Aorta (tissue), 1 donor: ENCODE measurements around the gene CA5A.

- PRO-cap, result no peak
Measured at GRCh38 chr16:87404610-87405230, 12.6 kb downstream of the MAP1LC3B start.

DNA sequence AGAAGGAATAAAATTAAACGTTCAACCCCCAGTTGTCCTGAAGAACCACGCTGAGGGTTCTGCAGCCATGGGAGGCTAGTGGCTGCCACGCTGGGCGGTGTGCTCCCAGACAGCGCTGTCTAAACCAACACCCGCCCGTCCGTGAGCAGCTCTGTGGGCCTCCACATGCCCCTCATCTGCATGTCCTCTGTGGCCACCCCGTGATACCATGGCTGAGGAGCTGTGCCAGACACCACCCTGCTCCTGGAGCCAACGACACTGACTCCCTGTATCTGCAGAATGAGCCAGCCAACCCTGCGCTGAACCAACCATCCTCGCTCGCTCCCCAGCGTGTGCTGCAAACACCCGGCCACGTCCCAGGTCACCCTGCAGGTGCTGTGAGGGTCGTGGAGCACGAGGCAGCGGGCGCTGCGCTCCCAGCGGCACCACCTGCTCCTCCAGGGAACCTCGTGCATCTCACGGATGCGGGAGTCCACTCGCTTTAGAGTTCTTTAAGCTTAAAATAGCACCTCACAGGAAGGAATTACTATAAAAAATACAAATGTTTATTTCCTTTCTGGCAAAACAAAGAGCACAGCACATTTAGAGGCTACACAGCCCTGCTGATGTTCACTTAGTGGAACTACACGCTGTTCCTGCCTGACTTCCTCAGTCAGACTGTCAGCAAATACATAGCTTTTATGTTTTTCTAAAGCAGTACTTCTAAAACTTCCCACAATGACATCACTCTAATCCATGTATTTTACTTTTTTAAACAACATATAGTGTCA is 43.3 kb downstream of the MAP1LC3B start:
- PRO-cap, result no peak

GRCh38 chr16:87497095-87497738 is 4.4 kb upstream of the ZCCHC14 start:
- PRO-cap, result no peak

DNA sequence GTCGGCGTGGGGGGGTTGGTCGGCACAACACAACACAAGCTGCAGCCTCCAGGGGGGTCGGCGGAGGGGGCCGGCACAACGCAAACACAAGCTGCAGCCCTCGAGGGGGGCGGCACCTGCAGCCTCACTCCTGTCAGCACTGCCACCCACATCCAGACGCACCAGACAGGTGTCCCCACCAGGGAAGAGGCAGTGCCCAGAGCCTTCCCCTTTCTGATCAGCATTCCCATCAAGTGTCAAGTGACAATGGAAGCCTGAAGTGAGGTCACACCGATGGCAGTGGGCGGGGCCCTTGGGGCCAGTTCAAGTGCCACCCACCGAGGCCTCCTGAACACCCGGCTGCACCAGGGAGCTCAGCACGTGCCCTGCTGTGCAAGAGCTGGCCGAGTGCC is 59.4 kb downstream of the KLHDC4 start:
- PRO-cap, result no peak

- PRO-cap, result no peak
Measured at GRCh38 chr16:87747457-87748135, 18.2 kb downstream of the KLHDC4 start.

DNA sequence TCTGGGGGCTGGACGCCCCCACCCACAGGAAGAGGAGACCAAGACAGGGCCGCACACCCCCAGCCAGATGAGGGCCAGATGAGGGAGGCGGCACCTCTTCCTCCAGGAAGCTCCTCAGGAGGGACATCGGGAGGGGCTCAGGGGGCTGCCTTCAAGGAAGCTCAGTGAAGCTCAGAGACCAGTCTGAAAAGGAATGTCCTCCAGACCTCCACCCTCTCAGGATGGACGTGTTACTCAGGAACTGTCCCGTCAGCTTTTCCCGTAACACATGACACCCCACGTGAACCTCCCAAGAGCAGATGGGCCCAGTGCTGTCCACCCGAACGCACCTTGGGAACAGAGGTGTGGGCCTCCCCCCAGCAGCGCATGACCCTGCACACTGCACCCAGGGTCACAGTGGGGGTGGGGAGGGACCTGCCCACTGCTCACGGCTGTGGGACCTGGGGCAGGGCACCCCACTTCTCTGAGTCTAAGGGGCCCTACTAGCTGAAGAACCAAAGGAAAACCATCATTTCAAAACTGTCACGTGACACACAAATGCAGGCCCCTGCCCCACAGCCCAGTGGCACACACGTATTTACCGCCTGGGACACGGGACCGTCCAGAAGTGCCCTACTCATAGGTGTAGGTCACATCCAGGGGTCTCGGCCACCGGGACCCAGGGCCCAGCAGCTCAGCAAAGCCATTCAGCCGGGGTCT is 21.8 kb downstream of the SLC7A5 start:
- PRO-cap, result no peak

- PRO-cap, result no peak
Measured at GRCh38 chr16:87897479-87898132, 28.3 kb upstream of the SLC7A5 start.

GRCh38 chr16:87936313-87937243 is at the start of gene CA5A:
CA5A (minus strand) TSS chr16:87936529.
- PRO-cap, result no peak

DNA sequence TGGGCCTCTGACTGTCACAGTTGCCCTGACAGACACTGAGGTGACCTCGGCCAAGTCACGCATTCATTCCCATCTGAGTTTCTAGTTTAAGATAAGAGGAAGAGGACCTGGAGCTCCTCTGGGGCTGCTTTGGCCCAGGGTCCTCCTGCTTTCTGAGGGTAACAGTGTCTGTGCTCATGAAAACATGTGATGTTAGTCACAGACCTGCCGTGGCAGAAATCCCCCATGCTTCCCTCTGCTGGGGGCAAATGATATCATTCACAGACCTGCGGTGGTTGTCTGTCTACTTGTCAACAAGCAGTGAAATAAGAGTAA is 35.2 kb downstream of the BANP start:
- PRO-cap, result no peak

- PRO-cap, result no peak
Measured at GRCh38 chr16:88043999-88044635, 92.9 kb downstream of the BANP start.

DNA sequence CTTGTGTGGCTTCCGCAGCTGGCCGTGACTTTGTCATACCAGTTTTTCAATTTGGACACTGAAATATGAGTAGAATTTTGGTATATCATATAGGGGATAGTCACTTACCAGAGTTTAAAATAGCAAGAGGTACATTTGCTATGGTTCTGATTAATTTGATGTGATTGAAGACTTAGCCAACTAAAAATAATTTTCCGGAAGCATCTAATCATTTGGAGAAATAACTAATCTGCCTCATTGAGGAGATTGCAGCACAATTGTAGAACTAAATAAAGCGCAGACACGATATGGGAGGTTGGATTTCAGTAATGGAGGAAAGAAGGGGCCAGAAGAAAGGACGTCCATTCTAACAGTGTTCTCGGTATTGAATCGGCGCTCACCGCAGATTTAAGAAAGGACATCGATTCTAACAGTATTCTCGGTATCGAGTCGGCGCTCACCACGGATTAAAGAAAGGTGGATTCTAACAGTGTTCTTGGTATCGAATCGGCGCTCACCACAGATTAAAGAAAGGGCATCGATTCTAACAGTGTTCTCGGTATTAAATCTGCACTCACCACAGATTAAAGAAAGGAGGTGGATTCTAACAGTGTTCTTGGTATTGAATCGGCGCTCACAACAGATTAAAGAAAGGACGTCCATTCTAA is 97.0 kb downstream of the BANP start:
- PRO-cap, result no peak

DNA sequence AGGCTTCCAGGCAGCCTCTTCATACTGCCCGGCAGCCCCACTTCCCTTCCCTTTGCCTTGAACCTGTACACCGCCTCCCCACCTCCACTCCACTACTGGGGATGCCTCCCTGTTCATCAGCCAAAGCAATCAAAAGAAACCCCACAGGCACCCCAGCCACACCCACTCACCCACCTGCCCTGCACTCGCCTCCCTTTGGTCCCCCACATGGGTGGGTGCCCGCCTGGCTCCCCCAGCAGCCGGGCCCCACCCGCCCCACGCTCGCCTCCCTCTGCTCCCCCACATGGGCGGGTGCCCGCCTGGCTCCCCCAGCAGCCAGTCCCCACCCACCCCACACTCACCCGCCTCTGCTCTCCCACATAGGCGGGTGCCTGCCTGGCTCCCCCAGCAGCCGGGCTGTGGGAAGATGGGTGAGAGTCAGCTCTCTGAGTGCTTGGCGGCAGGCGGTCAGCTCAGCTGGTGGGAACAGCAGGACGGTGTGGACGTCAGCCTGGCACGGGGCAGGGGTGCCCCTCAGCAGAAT is 135.5 kb downstream of the BANP start:
- PRO-cap, result no peak

DNA sequence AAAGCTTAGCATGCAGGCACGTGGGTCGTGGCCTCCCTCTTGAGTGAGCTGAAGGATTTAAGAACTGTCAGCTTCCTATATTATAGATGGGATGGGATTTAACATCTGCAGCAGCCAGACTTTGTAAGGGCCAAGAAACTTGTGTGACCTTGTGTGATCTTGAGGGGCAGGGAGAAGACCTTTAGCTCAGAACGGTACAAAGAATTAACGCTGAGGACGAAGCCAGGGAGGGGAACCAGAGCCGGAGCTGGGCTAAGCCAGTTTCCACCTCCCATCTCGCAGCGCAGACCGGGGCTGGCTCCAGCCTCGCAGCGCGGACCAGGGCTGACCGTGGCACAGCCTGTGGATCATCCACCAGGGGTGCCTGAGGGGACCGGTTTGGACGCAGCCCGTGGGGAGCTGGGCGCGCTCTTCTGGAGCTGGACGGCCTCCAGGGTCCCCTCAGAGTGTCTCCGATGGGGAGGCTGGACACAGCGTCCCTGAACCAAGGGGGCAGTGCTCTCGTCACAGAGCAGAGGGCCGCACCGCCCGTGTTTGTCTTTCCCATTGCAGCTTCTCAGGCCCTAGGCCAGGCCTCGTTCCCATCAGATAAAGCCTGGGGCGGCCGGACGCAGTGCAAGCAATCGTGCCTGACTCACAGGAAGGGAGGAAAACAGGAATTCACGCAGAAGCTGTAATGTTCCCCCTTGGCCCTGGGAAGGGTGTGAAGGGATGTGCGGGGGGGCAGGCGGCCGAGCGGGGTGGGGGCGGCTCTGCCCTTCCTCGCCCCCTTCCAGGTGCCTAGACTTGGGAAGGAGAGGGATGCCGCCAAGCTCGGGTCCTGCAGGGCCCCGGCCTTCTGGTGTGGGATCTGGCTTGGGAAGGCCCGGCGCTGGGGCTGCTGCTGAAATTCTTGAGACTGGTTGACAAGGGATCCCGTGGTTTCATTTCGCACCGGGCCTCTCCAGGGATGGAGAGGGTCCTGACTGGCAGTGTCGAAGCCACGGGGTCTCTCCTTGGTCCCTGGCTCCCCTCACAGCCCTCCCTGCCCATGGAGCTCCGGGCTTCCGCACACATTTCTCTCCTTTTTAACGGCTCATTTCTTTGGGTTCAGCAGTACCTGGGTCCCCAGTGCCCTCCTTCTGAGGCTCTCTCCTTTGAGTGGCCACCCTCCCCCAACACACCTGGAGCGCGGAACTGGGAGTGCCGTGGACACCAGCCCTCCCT is 148.1 kb upstream of the ZNF469 start:
- PRO-cap, result no peak

DNA sequence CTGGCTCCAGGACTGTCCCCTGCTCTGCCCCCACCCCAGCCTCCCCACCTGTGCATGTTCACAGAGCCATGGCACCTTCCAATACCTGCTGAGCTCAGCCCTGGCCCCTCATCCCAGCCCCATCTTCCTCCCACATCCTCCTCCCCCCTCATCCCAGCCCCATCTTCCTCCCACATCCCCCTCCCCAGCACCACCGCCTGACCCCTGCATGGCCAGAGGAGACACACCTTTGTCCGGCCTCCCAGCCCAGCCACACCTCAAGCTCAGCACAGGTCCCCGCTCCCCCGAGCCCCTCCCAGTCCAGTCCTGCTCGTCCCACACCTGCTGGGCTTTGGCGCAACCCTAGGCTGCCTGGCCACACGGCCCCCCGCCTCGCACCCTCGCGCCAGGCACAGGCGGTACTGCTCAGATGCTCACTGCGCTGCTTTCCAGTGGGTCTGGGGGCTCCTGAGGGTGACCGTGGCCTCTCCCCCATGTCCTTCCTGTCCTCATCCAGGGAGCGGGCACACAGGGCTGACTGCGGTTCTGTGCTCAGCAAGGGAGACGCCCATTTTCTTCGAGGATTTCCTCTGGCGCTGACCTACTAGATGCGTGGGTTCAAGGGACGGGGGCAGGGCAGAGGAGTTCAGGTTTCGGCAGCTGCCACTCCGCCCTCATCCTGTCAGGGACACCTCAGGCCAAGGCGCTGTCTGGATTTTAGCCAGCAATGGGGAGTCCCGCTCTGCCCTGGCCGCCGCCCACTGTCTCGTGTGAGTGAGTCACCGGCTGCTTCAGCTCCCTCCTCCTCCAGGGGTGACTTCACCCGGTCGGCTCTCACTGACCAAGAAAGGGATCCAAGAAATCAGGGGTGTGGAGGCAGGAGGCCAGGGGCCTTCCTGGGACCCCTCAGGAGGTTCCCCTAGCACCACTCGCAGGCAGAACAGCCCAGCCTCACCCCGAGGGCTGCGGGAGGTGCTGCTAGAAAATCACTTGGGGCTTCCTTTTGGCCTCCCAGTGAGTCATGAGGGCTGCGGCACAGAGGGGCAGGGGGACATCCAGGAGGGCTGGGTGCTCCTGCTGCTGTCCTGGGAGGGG is 118.0 kb upstream of the ZNF469 start:
- PRO-cap, result no peak

GRCh38 chr16:88451527-88452454 is 1.3 kb upstream of the ZFPM1 start:
- PRO-cap, result no peak

DNA sequence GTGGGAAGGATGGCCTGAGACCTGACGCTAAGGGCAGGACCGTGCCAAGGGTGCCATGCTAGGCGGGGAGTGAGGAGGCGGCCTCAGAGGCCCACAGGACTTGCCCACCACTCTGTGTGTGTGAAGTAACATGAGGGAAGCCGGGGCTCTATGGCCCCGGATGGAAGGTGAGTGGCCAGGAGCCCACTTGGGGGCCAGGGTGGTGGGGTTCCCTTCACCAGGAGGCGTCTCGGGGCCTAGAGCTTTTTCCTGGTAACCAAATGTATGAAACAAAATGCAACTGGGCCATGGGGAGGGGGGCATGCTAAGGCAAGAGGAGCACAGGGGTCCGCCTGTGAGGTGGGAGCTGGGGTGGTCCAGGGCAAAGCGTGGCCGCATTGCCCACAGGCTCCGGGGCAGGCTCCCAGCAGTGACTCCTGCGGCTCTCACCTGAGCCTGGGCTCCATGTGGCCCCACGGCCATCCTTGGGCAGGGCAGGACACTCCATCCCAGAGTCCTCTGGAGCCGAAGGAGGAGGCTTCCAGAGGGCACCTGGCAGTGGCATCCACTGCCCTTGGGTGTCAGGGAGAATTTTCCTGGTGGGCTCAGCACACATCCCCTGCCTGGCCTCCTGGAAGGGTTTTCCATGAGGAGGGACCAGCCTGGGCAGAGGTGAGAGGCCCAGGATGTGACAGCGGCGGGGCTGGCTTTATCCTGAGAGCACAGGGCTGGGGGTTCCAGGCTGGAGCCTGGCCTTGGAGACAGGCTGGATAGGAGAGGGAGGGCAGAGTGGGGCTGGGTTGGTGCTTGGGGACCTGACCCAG is 42.7 kb downstream of the ZFPM1 start:
- PRO-cap, result no peak

DNA sequence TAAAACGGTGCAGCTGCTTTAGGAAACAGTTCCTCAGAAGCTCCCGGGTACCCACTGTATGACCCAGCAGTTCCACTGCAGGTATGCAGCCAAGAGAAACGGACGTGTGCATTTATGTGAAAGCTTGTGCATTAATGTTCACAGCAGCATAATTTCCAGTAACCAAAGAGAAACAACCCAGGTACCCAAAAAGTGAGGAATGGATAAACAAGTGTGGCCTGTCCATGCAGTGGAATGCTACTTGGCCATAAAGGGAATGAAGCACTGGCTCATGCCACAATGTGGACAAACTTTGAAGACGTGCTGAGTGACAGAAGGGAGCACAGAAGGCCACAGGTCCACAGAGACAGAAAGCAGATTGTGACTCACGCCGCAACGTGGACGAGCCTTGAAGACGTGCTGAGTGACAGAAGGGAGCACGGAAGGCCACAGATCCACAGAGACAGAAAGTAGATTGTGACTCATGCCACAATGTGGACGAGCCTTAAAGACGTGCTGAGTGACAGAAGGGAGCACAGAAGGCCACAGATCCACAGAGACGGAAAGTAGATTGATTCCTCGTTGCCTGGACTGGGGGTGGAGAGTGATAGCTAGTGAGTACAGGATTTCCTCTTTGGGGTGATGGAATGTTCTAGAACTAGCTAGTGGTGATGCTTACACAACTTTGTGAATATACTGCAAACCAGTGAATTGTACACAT is 19.2 kb downstream of the ZC3H18 start:
- PRO-cap, result no peak

DNA sequence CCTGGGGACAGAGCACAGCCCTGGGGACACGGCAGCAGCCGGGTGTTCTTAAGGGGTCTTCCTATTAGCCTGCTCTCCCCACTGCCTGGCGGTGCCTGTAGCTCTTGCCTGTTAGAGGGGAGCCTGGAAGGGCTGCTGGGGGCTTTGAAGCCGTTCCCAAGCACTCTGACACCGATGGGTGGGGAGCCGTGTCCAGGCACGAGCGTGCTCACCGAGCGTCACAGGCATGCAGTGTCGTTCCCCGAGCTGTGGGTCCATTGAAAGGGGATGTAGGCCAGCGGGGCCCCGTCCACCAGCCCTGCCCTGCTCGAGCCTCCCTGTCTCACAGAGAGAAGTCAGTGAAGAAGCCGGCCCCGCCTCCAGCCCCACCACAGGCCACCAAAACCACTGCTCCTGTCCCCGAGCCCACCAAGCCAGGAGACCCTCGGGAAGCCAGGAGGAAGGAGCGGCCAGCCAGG is 14.1 kb upstream of the IL17C start:
- PRO-cap, result no peak

DNA sequence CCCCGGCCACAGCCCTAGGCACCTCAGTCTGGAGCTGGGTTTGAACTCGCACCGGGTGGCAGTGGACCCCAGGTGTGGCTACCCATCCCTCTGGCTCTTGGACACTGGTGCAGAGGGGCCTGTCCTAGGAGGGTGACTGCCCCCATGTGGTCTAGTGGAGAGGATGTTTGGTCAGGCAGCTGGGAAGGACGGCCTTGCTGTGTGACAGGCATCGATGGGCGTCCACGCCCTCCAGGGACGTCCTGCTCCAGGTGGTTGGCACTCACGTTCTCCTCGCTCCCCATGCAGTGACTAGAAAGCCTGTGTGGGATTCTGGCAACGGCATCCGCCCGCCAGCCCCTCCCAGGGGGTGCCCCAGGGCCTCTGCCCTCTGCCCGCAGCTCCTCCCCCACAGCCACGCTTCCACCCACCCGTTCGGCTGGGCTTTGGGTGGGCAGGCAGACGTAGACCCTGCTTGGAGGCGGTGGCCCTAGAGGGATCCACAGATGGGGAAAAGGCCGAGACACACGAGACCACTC is 4.8 kb upstream of the IL17C start:
- PRO-cap, result no peak

DNA sequence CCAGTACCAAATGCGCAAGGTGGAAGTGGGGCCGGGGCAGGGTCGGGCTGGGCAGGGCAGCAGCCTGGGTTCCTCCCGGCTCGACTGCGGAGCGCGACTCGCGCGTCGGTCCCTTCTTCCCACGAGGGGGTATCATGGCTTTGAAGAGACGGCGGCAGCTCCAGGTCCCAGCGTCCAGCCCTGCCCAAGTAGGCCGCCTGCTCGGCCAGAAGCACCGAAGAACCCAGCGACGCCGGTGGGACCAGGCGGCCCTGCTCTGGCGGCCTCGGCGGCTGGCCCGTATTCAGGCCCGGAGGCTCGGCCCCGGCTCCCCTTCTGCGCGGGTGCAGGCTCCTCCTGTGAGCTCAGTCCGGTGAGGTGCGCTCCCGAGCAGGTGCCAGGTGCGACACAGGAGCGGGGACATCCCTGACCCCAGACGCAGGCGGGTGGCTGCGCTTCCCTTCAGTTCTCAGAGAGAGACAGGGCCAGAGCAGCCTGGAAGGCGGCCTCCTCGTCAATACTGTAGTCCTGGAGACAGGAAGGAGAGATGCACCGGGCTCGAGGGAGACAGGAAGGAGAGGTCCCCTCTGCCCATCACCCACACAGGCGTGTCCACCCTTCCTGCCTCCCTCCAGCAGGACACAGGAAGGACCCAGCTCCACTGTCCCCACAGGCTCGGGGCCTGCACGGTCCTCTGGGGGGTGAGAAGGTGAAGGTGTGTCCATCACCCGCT is 8.9 kb downstream of the RNF166 start:
- PRO-cap, result no peak